Zone of skin (tissue), 1 donor: ENCODE results near the genes TMEM53 and KIF2C.

DNA sequence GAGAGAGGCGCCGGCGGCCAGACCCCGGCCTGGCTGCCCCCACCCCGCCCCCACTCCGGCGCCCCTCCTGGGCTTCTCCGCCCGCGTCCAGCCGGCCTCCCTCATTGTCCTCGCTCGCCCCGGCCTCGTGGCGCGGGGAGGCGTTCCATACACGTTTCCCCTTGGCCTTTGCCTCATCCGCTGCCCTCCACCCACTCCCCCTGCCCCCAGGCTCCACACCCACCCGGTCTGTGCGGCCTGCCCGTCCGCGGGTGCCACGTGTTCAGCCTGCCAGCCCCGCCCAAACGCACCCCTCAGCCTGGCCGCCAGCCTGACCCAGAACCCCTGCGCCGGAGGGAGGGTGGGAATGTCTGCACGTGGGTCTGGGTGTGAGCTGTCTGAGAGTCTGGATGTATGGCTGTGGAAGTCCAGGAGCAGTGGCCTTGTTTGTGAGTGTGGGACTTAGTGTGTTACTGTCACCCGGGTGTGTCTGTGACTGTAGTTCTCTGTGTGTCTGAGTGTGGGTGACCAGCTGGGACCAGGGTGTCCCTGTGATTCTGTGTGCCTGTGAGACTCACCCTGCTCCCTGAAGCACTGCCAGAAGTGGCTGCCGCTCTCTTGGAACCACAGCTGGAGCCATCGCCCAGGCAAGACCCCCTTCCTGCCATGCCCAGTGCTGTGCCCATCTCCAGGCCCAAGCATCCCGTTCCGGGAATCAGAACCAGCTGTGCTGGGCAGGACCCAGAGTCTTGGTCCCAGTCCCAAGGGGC lies 783 bp downstream of the B4GALT2 start:
- RRBS = 1% methylated on average over 22 of the region's 37 CpGs

GRCh38 chr1:43992354-43992960 lies 1.1 kb downstream of the CCDC24 start:
- RRBS = no CpG with 5 or more reads among the region's 6 CpGs

GRCh38 chr1:44014928-44015639 lies 16.2 kb downstream of the SLC6A9 start:
- RRBS = no CpG with 5 or more reads among the region's 7 CpGs

- RRBS = no CpG with 5 or more reads among the region's 2 CpGs
Observed at GRCh38 chr1:44032021-44032446, 772 bp upstream of the SLC6A9 start.

DNA sequence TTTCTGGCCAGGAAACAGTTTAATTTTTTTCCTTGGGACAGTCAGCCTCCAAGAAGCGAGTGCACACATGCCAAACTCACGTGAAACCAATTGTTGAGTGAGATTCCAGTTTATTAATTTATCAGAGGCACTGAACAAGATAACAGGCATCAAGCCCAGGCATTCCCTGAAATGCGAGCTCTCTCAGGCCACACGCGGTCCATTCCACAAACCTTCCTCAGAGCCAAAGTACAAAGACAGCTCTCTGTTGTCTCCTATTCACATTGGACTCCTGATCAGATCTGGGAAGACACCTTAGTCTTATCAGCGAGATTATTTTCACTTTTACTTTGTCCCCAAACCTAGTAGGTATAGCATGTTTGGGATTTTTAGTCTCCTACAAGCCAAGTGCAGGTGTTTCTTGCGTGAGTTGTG lies 1.2 kb upstream of the SLC6A9 start:
- RRBS = no CpG with 5 or more reads among the region's 7 CpGs

DNA sequence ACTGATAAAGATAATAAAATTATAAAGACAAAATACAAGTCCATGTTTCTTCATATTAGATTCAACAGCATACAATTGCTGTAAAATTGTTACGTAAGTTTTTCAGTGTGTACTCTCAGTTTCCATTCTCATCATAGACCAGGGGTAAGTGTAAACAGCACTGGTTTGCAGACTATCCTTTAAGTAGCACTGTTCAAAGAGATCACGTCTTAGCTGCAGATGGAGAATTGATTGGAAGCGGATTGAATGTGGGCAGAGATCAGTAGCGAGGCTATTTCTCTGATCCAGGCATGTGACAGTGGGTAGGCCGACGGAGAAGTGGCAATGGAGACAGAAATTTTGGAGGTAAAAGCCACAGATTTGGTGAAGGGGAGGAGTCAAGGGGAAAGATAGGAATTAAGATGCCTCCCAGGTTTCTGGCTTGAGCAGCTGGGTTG lies 3.8 kb downstream of the DMAP1 start:
- RRBS = no CpG with 5 or more reads among the region's 6 CpGs

GRCh38 chr1:44338843-44339430 lies 16.1 kb downstream of the ERI3 start:
- RRBS = no CpG with 5 or more reads among the region's 9 CpGs

DNA sequence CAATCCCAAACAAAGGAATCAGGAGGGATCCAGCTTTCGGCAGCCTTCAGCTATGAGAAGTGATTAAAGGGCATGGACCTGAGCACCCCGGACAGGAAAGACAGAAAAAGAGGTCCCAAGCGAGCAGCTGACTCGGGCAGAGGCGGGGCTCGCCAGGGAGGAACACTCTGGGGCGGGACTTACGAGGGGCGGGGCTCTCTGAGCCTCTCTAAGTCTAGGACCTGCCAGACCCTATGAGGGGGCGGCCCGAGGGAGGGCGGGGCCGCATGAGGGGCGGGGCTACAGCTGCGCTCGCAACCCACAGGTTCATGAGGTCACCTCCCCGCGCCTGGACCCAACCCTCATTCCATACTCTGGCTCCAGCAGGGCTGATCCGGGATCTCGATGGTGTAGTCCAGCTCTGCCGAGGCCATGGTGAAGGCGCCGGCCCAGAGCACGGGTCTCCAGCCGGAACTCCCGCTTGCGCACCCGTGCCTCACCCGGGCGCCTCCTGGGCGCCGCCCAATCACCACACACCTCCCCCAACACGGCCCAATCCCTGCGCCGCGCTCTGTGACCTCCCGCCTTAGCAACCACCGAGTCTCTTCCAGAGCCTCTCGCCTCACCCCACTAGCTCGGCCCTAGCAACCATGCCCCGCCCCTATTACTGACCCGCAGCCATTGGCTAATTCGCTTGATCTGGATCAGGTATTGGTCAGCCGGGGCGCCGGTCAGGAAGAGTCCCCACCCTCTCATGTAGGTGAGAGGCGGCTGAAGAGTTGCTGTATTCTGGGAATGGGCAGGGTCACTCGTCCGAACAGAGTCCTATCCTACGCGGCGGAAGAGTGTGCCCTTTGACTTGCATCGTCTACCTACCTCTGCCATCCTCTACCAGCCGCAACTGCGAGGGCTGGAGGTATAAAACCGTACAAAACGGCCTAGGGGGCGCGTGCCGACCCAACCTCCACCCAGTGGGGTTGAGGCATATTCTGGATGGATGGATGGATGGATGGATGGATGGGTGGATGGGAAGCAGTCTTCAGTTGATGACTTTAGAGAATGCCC lies at the start of gene TMEM53:
Gene TMEM53, minus strand, starts transcription at position 503 of the 1,044 bp plus-strand sequence.
- RRBS = 1% methylated on average over 5 of the region's 60 CpGs

DNA sequence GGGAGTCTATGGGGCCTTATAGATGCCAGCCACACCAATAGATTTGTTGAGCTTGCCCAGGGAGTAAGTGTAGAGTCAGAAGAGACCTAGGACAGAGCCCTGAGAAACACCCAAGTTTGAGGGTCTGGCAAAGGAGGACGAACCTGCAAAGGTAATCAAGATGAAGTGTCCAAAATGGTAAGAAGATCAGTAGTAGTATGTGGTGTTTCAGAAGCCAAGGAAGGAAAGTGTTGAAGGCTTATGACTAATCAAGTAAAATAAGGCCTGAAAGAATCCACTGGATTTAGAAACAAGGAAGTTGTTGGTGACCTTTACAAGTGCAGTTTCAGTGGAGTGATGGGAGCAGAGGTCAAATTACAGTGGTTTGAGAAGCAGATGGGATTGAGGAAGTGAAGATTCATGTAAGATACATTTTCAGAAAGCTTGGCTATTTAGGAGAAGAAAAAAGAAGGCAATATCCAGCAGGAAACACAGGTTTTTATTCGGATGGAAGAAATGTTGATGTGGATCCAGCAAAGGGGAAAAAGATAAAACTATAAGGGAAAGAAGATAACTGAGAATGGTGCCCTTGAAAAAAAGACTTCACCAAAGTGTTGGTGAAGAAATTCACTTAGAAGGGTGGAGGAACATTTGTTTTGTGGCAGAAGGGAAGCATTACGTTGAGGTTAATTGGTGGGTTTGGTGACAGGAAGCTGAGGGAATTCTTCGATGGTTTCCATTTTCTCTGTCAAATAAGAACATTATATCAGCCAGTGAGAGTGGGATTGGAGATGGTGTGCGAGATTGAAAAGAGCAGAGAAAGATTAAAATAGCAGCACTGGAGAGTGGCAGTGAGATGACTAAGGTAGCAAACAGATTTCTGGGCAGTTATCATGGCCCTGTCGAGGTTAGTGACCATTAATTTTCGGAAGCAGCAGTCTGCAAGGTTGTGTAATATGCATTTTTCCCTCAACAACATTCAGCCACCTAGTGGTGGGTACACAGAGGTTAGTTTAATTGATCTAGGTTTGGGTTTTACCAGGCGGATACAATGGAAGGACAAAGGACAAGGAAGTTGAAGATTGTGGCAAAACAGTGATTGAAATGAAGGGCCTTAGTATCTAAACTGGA lies 2.2 kb downstream of the ARMH1 start:
- RRBS = no CpG with 5 or more reads among the region's 8 CpGs

DNA sequence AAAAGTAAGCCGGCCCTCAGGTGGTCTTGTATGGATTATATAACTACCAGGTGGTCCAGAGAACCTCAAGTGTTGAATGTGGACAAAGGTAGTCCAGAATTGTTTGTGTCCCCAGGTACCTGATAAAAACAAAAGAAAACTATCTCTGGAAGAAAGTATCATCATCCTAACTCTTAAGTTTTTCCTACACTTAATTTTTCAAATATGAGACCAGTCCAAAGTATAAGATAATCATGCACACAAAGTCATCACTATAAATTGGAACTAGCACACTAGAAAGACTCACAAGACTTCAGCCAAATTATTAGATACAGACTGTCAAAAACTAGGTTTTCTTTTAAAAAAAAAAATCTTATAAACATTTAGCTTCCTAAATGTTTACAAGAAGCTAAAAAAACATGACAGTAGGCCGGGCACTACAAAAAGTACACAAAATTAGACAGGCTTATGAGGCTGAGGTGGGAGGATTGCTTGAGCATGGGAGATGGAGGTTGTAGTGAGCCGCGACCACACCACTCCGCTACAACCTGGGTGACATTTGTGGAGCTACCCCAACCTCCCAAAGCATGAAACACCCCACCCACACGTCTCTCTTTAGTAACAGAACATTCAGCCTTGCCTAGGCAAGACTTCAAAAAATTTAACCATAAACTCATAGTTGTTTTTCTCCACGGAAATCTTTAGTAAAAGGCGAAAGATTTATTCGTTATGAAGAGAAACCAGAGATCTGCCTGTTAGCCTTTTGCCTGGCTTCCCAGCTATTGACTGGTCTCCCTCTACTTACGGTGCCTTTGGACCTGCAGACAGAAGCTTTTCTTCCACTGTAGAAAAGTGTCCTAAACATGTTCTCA lies 18.2 kb upstream of the KIF2C start:
- RRBS = no CpG with 5 or more reads among the region's 10 CpGs

DNA sequence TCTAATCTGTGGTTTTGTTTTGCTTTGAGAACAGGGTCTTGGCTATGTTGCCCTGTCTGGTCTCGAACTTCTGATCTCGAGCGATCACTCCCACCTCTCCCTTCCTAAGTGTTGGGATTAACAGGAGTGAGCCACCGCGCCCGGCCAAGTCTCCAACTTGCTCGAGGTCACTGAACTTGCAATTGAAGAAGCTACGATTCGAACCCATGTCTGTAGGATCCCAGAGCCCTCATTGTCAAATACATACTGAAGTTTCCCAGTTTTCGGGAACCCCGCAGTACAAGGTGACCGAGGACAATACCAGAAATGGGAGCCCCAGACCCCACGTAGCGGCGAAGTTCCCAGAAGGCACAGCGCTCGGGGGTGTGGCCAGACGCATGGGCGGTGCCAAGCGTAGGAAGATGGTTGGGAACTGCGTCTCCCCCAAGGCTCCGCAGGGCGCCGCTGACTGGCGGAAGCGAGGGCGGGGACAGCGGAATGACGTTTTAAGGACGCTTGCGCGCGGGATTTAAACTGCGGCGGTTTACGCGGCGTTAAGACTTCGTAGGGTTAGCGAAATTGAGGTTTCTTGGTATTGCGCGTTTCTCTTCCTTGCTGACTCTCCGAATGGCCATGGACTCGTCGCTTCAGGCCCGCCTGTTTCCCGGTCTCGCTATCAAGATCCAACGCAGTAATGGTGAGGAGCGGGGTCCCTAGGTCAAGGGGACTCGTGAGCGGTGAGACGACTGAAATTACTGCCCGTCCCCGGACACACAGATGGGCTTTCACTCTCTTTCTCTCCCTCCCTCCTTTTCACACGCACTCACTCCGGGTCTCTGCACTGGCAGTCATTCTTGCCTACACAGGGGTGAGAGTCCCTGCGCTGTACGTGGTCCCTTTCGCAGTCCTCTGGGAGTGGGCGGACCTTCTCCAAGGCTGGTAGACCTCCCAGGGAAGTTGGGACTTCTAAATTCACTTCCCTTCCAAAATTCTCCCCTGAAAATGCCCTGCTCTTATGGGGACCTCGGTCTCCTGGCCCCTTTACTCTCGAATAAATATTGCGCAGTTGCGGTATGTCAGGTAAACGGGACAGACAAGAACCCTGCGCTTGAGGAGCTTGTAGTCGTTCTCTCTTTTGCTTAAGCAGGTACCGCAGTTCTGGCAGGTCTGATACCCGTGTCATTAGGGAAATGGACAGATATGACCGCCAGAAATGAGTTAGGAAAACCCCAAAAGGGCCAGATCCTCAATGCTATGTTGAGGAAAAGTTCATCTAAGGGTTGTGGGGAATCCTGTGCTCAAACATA lies at the start of gene KIF2C:
Gene KIF2C, plus strand, starts transcription at position 511 of the 1,286 bp plus-strand sequence.
- RRBS = 2% methylated on average over 9 of the region's 71 CpGs

- RRBS = no CpG with 5 or more reads among the region's 27 CpGs
Observed at GRCh38 chr1:44780021-44781321, 5.1 kb downstream of the RPS8 start.

DNA sequence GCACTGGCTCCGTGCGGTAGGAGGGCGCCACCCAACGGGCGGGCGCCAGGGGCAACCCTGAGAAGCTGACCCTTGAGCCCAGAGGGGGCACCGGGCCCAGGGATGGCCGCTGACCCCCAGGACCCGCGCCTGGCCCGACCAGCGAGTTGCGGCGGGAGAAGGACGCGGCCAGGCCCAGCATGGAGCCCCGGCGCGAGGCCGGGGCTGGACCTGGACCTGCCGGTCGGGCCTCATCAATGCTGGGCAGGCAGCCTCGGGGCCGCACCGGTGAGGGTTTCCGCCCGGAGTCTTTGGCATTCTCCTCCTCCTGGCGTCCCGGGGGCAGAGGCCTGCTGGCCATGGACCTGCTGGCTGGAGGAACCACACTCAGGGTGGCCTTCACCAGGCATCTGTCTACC lies 823 bp downstream of the DYNLT4 start:
- RRBS = 86% methylated on average over 14 of the region's 29 CpGs

DNA sequence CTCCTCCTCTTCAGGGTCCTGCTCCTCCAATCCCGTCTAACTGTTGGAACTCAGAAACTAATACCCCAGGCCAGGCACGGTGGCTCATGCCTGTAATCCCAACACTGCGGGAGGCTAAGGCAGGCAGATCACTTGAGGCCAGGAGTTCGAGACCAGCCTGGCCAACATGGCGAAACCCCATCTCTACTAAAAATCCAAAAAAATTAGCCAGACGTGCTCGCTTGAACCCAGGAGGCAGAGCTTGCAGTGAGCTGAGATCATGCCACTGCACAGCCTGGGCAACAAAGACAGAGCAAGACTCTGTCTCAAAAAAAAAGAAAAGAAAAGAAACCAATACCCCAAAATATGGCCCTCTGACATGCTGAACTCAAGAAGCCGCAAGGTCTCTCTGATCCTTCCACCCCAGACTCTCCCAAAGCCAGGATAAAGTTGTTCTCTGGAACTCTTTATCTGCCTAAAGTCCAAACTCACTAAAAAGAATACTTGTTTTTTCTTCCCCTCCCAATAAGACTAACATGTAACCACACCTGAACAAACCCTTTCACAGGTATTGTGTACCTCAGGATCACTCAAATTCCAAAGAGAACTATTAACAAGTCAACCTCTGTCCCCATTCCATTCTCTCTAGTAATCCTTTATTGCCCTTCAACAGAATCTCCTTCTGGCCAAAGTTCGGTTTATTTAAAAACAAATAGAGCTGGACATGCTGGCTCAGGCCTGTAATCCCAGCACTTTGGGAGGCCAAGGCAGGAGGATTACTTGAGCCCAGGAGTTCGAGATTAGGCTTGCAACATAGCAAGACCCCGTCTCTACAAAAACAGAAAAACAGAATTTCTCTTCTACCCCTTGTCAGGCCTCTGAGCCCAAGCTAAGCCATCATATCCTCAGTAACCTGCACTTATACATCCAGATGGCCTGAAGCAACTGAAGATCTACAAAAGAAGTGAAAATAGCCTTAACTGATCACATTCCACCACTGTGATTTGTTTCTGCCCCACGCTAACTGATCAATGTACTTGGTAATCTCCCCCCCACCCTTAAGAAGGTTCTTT lies 3.9 kb downstream of the MUTYH start:
- RRBS = no CpG with 5 or more reads among the region's 12 CpGs

GRCh38 chr1:45342498-45343326 lies 2.7 kb downstream of the TOE1 start:
- RRBS = no CpG with 5 or more reads among the region's 22 CpGs

DNA sequence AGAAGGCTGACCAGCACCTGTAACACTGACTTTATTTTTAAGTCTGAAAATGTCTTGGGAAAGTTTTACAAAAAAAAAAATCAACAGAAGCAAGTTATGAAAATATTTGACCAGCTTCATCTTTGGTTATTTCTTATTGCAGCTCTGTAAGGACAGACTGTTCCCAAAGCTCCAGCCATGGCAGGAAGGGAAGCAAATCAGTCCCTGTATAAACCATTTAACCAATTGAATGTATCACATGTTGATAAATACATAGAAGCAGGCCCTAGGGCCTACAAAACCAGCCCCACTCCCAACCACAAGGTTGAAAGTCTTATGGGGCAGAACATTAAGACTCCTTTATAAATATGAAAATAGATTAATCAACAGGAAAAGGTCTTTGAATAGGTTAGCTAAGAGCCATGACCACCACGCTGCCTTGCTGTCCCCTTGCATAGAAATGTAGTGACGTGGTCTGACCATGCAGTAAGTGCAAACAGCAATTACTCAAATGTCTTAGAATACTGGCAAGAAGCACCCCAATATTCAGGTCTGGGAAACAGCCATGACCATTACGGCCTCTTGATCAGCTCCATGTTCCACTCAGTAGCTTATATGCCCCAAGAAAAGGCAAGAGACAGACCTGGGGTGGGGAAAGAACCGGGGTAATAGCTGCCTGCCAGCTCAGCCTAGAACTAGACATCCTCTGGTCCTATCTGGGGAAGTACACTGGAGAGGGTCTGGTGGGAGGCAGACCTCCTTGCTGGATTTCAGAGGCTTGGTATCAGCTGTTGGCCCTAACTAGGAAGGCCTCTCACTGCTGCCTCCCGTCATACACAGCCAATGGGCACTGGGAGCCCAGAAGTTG lies 4.1 kb downstream of the TOE1 start:
- RRBS = no CpG with 5 or more reads among the region's 5 CpGs

GRCh38 chr1:45429582-45429935 lies 61.4 kb downstream of the TESK2 start:
- RRBS = no CpG with 5 or more reads among the region's 4 CpGs

DNA sequence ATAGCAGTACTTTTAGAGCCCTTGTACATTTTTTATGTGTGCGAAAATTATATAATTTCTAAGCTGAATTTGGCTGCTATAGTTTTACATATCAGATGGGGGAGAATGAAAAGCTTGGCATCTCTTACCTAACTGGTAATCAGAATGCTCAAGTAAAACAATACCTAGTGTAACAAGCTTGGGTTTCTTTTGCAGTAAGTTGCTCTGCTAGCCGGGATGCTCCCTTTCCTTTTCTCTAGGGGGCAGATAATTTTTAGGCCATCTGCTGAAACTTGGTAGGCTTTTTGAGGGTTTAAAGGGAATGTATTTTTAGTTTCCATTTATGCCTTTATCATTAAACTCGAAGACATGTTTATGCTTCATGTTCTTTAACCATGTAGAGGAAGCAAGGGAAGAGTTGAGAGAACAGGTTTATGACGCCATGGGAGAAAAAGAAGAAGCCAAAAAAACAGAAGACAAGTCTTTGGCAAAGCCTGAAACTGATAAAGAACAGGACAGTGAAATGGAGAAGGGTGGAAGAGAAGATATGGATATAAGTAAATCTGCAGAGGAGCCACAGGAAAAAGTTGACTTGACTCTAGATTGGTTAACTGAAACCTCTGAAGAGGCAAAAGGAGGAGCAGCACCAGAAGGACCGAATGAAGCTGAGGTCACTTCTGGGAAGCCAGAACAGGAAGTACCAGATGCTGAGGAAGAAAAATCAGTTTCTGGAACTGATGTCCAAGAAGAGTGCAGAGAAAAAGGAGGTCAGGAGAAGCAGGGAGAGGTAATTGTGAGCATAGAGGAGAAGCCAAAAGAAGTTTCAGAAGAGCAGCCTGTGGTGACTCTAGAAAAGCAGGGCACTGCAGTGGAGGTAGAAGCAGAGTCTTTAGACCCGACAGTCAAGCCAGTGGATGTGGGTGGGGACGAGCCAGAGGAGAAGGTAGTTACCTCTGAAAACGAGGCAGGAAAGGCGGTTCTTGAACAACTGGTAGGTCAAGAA lies 16.6 kb downstream of the CCDC17 start:
- RRBS = no CpG with 5 or more reads among the region's 9 CpGs

DNA sequence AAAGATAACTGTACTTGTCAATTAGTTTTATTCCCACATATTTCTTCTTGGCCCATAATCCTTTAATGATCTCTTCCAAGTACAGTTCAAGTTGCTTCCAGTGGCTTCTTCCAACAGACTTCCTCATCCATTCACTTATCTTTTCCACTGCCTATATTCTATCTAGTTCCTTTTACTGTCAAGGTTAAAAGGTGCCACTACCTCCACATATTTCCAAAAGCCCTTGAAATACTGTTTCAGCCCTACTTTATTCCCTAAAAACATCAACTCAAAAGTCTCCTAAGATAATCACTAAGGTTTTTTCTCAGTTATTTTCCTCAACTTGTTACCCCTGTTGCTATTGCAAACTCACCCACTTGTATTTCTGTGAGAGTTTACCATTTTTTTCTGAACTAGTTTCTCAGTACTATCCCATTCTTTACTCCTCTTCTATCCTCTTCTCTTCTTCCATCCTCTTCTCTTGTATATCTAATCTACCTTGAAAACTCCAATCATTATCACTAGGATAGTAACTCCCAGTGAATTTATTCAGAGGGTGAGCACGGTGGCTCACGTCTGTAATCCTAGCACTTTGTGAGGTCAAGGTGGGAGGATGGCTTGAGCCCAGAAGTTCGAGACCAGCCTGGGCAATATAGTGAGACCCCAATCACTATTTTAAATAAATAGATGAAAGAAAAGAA lies 14.4 kb upstream of the CCDC17 start:
- RRBS = no CpG with 5 or more reads among the region's 3 CpGs

DNA sequence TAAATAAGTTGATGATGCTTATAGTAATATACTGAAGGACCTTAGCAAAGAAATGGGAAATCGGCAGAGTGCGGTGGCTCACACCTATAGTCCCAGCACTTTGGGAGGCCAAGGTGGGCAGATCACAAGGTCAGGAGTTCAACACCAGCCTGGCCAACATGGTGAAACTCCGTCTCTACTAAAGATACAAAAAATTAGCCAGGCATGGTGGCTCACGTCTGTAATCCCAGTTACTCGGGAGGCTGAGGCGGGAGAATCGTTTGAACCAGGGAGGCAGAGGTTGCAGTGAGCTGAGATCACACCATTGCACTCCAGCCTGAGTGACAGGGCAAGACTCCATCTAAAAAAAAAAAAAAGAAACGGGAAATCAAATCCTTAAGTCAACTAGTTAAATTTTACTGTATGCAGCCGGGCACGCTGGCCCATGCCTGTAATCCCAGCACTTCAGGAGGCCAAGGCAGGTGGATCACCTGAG lies 9.7 kb downstream of the TMEM69 start:
- RRBS = no CpG with 5 or more reads among the region's 10 CpGs